Skin of body (tissue), 2 donors: Measurements from ENCODE around the genes SULT1A2, ATXN2L and ATP2A1.

GRCh38 chr16:28596609-28597314, at the start of gene SULT1A2:
SULT1A2 (minus strand) TSS chr16:28597050.
- RAMPAGE, long total RNA: no peak

- RAMPAGE, long total RNA: no peak
These were observed at the start of gene ATXN2L for GRCh38 chr16:28822250-28823373. ATXN2L (plus strand) TSS chr16:28822999.

- RAMPAGE, long total RNA: no peak
These were observed 10.9 kb downstream of the TUFM start for GRCh38 chr16:28835044-28835822.

- RAMPAGE, long total RNA: no peak
These were observed 7.1 kb downstream of the TUFM start for GRCh38 chr16:28838771-28839735.

DNA sequence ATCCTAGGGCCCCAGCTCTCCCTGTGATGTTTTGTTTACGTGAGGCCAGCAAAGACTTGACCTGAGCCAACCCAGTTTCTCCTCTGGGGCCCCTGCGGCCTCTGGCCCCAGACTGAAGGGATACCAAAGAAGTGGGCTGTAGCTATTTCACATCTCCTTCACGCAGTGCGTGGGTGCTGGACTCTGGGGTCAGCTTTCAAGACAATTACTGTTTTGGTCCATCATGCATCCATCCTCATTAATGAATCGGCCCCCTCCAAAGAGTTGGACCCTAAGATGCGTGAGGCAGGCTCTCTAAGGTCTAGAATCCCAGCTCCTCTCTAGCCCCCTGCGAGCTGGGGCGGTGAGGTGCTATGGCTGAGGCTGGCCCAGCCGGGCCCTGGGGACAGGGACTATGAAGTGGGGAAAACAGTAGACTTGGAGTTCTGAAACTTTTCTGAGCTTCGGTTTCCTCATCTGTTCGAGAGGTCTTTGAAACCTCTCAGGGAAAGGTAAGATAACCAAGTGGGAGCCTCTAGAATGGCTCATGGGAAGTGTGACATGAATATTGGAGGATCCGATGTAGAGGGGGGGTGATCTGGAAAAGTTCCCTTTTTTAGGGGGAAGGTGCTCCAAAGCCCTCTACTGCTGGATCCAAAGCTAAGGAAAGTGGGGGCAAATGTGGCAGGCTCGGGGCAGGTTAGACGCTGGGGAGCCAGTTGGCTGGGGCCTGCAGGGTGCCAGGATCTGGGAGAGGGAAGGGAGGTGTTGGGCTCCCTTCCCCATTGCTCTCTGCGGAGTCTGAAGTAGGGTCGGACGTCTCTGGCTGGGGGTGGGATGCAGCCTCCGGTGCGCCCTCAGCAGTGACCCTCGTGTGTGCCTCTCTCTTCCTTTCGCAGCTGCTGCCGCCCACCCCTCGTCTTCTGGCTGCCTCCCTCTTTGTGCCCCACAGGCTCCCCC, 1.8 kb downstream of the SH2B1 start:
- RAMPAGE, long total RNA: no peak

- RAMPAGE, long total RNA: no peak
These were observed at the start of gene ATP2A1 for GRCh38 chr16:28877757-28878748. ATP2A1 (plus strand) TSS chr16:28878488.

DNA sequence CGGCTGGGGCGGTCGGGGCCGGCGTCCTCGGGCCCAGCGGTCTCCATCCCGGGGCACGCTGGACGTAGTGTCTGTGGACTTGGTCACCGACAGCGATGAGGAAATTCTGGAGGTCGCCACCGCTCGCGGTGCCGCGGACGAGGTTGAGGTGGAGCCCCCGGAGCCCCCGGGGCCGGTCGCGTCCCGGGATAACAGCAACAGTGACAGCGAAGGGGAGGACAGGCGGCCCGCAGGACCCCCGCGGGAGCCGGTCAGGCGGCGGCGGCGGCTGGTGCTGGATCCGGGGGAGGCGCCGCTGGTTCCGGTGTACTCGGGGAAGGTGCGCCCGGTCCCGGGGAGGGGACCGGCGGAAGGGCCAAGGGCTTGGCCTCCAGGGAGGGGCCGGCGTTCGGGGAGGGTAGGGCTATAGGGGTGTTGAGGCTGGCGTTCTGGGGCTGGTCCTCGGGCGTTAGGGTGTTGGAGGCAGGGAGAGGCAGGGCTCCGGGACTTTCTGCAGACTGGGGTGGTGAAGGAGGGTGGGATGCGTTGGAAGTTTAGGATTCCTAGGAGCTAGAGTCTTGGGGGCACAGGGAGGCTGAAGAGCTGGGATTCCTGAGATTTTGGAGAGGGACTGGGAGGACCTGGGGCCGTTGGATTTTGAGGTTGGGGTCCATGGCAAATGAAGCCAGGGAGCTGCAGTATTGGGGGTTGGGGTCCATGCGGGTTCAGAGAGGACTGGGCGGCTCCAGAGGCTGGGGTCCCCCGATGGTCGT, 519 bp downstream of the NFATC2IP start:
- RAMPAGE, long total RNA: no peak

GRCh38 chr16:29259381-29260543, 146.7 kb downstream of the NPIPB11 start:
- RAMPAGE, long total RNA: no peak

GRCh38 chr16:29824152-29824473, 3.9 kb downstream of the MVP start:
- RAMPAGE, long total RNA: no peak

GRCh38 chr16:29943897-29944514, 17.9 kb upstream of the TMEM219 start:
- RAMPAGE, long total RNA: no peak

GRCh38 chr16:30060813-30061694, 4.5 kb upstream of the ALDOA start:
- RAMPAGE, long total RNA: no peak

- RAMPAGE, long total RNA: no peak
These were observed 5.0 kb downstream of the GDPD3 start for GRCh38 chr16:30108322-30108763.

GRCh38 chr16:30114243-30114944, 1.1 kb upstream of the GDPD3 start:
- RAMPAGE, long total RNA: no peak

- RAMPAGE, long total RNA: no peak
These were observed 9.9 kb downstream of the SULT1A3 start for GRCh38 chr16:30208919-30209399.

- RAMPAGE, long total RNA: no peak
These were observed 27.9 kb upstream of the NPIPB13 start for GRCh38 chr16:30276191-30276561.

- RAMPAGE, long total RNA: no peak
These were observed 3.0 kb downstream of the CD2BP2 start for GRCh38 chr16:30351974-30352609.

DNA sequence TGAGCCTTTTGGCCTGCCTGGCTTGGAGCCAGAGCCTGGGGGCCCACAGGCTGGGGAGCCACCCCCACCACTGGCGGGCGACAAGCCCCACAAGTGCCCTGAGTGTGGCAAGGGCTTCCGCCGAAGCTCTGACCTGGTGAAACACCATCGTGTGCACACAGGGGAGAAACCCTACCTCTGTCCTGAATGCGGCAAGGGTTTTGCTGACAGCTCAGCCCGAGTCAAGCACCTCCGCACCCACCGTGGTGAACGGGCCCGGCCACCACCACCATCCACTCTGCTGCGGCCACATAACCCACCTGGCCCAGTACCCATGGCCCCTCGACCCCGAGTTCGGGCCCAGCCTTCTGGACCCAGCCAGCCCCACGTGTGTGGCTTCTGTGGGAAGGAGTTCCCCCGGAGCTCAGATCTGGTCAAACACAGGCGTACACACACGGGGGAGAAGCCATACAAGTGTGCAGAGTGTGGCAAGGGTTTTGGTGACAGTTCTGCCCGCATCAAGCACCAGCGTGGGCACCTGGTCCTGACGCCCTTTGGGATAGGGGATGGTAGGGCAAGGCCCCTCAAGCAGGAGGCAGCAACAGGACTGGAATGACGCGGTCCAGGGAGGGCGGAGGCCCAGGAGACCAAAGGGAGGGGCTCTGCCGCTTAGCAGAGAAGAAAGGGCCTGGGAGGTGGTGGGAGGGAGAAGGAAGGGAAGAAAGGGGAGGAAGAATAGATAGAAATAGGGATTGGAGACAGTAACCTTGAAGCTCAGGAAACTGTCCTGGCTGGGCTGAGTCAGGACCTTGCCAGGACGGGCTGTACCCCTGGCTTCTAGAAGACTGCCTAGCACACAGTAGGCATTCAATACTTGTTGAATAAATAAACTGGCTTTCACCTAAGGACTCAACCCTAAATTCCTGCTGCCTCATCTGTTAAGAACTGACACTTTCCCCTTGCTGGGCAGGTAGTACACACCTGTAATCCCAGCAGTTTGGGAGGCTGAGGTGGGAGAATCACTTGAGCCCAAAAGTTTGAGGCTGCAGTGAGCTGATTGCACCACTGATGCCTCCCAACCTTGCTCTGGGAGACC, 3.6 kb downstream of the ZNF48 start:
- RAMPAGE, long total RNA: no peak

- RAMPAGE, long total RNA: no peak
These were observed 815 bp downstream of the DCTPP1 start for GRCh38 chr16:30428908-30429522.

DNA sequence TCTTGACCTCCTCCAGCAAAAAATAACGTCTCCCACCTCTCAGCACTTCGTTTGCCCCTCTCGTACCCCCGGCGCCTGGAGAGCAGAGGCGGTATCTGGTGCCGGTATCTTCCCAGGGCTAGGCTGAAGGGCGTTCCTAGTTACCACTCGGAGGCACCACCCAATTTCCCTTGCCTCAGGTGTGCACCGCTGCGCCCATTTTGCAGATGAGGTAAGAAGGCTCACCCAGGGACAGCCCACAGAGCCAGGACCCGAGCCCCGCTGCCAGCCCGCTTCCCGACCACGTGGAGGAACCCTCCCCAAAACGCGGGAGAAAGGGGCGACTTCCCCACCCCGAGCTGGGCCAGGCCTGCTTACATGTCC, 326 bp downstream of the DCTPP1 start:
- RAMPAGE, long total RNA: no peak

DNA sequence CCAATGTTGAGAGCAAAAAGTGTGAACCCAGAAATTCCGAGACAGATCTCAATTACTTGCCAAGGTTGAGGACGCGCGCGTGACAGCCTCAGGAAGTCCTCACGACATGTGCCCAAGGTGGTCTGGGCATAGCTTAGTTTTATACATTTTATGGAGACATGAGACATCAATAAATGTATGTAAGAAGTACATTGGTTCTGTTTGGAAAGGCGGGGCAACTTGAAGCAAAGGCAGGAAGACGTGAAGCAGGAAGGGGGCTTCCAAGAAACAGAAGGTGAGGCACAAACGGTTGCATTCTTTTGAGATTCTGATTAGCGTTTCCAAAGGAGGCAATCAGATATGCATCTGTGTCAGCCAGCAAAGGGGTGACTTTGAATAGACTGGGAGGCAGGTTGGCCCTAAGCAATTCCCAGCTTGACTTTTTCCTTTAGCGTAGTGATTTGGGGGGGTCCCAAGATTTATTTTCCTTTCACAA, 586 bp upstream of the ZNF747 start:
- RAMPAGE, long total RNA: no peak